ENCODE measurements around the genes CGB8, CGB7, SLC6A16 and PRRG2.

- PRO-cap, 2 experiments, result no peak in any of the 2 experiments
- RAMPAGE, long total RNA, 4 experiments, result no peak in any of the 4 experiments
These were observed 14.6 kb upstream of the DHDH start for GRCh38 chr19:48918651-48919493.

GRCh38 chr19:48988183-48988745, 4.8 kb downstream of the GYS1 start:
- PRO-cap, 2 experiments, result no peak in any of the 2 experiments
- RAMPAGE, long total RNA, 4 experiments, result start-site peak on the minus strand in 1 of 4 experiments, at chr19:48988296-48988412 at its widest, 17 reads per replicate

DNA sequence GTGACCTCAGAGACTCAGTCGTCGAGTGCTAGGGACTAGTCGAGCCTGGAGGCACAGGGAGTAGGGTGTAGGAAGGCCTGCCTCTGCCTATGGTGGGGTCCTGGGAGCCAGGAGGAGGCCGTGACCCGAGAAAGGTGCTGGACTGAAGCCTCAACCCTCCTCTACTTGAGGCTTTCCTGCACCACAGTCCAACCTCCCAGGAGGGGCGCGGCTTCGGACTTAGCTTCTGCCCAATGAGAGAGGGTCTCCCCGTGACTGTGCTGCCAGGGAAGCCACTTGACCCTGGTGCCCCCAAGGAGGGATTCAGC, at the start of gene CGB8:
CGB8 (minus strand) TSS at position 149 of the 308 bp plus-strand sequence.
- PRO-cap, 2 experiments, result no peak in any of the 2 experiments
- RAMPAGE, long total RNA, 4 experiments, result no peak in any of the 4 experiments

GRCh38 chr19:49057524-49058122, at the start of gene CGB7:
Gene CGB7 (minus strand): TSS chr19:49057749.
- PRO-cap, 2 experiments, result peak in 1 of 2 experiments; most common minus-strand start chr19:49057774 (in 1)
- RAMPAGE, long total RNA, 4 experiments, result no peak in any of the 4 experiments

DNA sequence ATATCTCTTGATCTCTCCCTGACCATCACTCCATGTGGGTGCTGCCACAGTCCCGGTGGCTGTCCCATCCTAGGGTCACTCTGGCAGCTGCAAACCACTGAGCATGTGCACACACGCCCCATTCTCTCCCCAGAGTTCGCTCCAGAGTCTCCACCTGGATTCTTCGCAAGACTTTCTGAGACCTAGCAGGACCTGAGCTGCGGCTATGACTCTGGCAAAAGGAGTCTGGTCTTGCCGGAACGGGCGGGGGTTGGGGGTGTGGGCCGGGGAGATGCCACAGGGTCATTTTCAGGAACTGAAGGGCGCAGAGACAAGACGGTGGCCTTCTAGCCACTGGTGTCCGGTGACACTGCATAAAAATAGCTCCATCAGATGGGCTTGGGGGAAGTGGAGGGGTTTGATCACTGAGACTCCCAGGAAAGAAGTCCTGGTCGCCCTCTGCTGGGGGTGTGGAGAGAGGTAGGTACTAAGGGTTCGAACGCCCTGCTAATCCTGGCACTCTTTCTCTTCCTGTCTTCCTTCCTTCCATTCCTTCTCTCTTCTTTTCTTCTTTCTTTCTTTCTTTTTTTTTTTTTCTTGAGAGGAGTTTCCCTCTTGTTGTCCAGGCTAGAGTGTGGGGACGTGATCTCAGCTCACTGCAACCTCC, 1.3 kb upstream of the KCNA7 start:
- PRO-cap, 2 experiments, result peak in 1 of 2 experiments; most common plus-strand start position 418 of the sequence (in 1); most common minus-strand start position 345 of the sequence (in 1)
- RAMPAGE, long total RNA, 4 experiments, result no peak in any of the 4 experiments

DNA sequence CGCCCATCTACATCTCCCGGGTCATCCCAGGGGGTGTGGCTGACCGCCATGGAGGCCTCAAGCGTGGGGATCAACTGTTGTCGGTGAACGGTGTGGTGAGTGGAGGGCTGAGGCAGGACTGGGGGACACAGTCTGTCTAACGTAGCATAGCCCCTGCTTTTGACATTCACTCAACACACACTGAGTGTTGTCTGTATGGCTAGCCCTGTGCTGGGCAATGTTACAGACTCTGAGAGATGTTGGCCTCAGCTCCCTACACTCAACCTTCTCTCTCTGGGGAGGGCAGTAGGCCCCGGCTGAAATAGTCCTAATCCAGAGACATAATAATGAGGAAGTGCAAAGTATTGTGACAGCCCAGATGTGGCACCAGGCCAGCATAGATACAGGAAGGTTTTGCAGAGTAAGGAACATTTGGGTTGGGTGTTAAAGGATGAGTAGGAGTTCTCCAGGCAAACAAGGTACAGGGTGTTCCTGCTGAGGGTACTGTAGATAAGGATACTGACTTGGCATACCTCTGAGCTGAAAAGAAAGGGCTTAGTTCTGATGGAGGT, 2.3 kb downstream of the LIN7B start:
- PRO-cap, 2 experiments, result no peak in any of the 2 experiments
- RAMPAGE, long total RNA, 4 experiments, result no peak in any of the 4 experiments

- PRO-cap, 2 experiments, result no peak in any of the 2 experiments
- RAMPAGE, long total RNA, 4 experiments, result no peak in any of the 4 experiments
These were observed 9.1 kb downstream of the HRC start for GRCh38 chr19:49145835-49146706.

DNA sequence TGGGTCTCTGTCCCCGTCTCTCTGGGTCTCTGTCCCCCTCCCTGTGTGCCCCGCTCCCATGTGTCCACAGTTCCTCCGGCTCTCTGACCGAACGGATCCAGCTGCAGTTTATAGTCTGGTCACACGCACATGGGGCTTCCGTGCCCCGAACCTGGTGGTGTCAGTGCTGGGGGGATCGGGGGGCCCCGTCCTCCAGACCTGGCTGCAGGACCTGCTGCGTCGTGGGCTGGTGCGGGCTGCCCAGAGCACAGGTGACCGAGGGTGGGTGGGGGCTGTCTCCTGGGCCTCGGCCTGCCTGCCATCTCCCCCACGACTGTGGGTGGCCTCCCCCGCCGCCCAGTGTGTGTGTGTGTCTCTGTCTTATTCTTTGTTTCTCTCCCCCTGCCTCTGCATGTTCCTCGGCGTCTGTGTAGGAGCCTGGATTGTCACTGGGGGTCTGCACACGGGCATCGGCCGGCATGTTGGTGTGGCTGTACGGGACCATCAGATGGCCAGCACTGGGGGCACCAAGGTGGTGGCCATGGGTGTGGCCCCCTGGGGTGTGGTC, 10.3 kb downstream of the TRPM4 start:
- PRO-cap, 2 experiments, result no peak in any of the 2 experiments
- RAMPAGE, long total RNA, 4 experiments, result no peak in any of the 4 experiments

DNA sequence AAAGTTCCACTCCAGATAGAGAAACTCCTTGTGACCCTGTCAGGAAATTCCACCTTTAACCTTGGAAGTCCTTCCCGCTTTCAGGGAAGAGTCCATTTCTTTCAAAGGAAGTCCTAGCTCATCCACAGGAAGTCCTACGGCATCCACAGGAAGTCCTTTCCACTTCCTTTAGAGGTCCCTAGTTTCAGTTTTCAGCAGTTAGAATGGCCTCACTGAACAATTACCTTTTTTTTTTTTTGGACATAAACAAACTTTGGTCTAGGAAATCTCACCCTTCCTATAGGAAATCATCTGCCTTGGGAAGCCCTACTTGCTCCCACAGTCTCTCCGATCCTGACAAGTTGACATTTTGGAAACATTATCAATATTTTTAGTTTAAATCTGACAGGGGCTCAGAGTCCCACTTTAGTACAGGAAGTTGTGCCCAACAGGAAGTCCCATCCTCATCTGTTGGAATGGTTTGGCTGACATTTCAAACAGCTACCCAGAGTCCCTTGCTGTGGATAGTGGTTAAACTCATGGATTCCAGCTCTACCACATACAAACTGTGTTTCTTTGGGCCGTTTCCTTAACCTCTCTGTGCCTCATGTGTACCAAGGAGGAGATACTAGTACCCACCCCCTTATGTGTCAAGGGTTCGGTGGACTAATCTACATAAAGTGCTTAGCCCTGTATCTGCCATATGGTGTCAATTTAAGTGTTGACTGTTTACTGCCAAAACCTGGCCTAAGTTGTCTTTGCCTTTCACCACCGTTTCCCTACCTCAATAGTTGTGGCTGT, 31.9 kb downstream of the TRPM4 start:
- PRO-cap, 2 experiments, result no peak in any of the 2 experiments
- RAMPAGE, long total RNA, 4 experiments, result no peak in any of the 4 experiments

GRCh38 chr19:49196605-49196935, 39.0 kb downstream of the TRPM4 start:
- PRO-cap, 2 experiments, result no peak in any of the 2 experiments
- RAMPAGE, long total RNA, 4 experiments, result no peak in any of the 4 experiments

- PRO-cap, 2 experiments, result no peak in any of the 2 experiments
- RAMPAGE, long total RNA, 4 experiments, result no peak in any of the 4 experiments
These were observed at the start of gene SLC6A16 for GRCh38 chr19:49325090-49325532. Gene SLC6A16 (minus strand): TSS chr19:49325191.

DNA sequence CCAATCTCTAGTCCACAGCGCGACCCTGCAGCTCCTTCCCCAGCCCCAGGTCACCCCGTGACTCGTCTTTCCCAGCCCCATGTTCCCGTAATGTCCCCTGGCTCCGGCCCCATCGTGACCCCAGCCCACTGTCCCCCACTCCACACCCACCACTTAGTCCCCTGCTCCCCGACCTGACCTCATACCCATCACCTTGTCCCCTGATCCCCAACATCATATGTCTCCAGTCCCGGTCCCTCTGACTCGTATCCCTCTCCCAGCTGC, 3.2 kb downstream of the CD37 start:
- PRO-cap, 2 experiments, result no peak in any of the 2 experiments
- RAMPAGE, long total RNA, 4 experiments, result no peak in any of the 4 experiments

GRCh38 chr19:49393912-49394445, 5.9 kb downstream of the KASH5 start:
- PRO-cap, 2 experiments, result no peak in any of the 2 experiments
- RAMPAGE, long total RNA, 4 experiments, result no peak in any of the 4 experiments

- PRO-cap, 2 experiments, result no peak in any of the 2 experiments
- RAMPAGE, long total RNA, 4 experiments, result no peak in any of the 4 experiments
These were observed 13.5 kb downstream of the PTH2 start for GRCh38 chr19:49409649-49410138.

GRCh38 chr19:49455767-49456306, 2.8 kb downstream of the ALDH16A1 start:
- PRO-cap, 2 experiments, result no peak in any of the 2 experiments
- RAMPAGE, long total RNA, 4 experiments, result no peak in any of the 4 experiments

DNA sequence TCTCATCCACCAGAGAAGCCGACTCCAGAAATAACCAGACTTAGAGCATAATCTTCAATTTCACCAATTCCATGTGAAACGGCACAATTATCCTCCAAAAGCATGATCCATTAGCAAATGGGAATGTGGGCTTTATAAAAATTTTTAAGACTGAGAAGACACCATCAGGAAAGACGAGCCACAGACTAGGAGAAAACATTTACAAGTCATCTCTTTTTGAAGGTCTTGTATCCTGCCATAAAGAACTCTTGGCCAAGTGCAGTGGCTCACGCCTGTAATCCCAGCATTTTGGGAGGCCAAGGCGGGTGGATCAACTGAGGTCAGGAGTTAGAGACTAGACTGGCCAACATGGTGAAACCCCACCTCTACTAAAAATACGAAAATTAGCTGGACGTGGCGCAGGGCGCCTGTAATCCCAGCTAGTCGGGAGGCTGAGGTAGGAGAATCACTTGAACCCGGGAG, 3.1 kb upstream of the RPS11 start:
- PRO-cap, 2 experiments, result no peak in any of the 2 experiments
- RAMPAGE, long total RNA, 4 experiments, result no peak in any of the 4 experiments

DNA sequence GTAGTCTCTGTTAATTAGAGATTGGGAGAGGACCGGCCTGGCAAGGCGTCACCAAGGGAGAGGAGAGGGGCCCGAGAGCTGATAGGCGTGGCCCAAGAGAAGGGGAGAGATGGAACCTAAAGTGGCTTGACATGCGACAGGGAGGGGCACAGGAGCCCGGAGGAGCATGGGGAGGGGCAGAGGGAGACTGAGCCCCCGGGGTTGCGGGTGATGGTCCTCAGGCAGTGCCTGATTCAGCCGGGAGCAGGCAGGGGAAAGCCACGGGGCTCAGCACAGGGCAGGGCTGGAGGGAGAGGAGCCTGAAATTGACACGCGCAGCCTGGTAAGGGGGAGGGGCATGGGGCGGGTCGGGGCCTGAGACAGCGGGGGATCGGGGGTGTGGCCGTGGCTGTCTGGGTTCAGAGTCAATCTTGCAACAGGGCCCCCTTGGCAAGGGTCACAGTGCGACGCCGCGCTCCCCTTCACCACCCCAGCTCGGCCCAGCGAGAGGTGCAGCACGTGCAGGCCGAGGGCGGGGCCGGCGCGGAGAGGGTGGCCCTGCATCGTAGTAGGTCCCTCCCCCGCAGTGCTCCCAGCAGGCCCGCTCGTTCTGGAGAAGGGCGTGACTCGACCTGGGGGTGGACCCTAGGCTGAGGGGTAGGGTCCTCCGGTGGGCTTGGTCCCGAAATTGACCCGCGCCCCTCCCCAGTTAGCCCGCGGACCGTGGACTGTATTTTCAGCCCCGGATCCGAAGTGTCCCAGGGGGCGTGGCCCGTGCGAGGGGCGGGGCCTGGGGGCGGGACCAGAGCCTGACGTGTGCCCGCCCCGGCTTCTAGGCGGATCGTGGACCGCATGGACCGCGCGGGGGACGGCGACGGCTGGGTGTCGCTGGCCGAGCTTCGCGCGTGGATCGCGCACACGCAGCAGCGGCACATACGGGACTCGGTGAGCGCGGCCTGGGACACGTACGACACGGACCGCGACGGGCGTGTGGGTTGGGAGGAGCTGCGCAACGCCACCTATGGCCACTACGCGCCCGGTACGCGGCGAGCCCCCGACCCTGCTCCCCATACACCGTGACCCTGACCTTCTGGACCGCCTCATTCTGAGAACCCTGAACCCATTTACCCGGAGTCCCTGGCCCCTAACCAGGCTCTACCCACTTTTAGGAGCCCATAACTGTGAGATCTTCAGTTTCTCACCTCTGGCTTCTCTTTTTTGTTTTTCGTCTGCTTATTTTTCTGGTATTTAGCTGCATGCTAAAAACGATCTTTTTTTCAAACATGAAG, 6.0 kb downstream of the RCN3 start:
- PRO-cap, 2 experiments, result peak in 1 of 2 experiments; most common plus-strand start position 823 of the sequence (in 1); most common minus-strand start position 702 of the sequence (in 1)
- RAMPAGE, long total RNA, 4 experiments, result no peak in any of the 4 experiments

- PRO-cap, 2 experiments, result no peak in any of the 2 experiments
- RAMPAGE, long total RNA, 4 experiments, result no peak in any of the 4 experiments
These were observed 19.0 kb downstream of the NOSIP start for GRCh38 chr19:49561383-49561719.

- PRO-cap, 2 experiments, result peak in 1 of 2 experiments; most common plus-strand start chr19:49581340 (in 1)
- RAMPAGE, long total RNA, 4 experiments, result start-site peak on the plus strand in 2 of 4 experiments, at chr19:49581300-49581404 at its widest, 11 to 16 reads per replicate
These were observed at the start of gene PRRG2 for GRCh38 chr19:49580899-49581559. Gene PRRG2 (plus strand): TSS chr19:49581316.

DNA sequence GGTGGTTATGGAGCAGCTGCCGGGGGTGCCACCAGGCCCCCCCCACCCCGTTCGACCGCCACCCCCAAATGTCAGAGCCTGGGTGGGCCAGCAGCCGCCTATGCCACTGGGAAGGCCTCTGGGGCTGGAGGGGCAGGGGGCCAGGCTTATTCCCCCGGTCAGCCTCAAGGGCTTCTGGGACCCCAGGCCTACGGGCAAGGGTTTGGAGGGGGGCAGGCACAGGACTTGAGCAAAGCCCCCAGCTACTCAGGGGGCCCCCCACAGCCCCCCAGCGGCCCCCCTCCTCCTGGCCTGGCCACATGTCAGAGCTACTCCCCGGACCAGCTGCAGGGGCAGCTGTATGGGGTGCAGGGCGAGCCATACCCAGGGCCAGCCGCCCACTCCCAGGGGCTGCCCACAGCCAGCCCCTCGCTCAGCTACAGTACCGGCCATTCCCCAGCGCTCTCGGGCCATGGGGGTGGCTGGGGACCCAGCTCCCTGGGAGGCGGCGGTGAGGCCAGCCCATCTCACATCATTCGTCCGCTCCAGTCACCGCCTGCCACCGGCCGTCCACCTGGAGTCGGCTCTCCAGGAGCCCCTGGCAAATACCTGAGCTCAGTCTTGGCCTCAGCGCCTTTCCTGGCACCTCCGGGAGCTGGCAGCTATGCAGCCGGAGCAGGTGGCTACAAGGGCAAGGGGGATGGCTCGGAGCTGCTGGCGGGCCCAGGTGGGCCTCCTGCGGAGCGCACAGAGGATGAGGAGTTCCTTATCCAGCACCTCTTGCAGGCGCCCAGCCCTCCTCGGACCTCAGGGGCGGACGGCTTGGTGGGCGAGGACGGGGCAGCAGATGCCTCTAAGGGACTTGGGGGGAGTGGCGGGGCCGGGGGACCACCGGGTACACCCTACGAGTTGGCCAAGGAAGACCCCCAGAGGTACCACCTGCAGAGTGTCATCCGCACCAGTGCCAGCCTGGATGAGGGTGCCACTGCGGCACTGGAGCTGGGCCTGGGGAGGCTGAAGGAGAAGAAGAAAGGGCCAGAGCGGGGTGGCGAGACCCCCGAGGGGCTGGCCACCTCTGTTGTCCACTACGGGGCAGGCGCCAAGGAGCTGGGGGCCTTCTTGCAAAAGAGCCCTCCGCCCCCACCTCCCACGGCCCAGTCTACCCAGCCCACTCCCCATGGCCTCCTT, 4.9 kb downstream of the PRR12 start:
- PRO-cap, 2 experiments, result no peak in any of the 2 experiments
- RAMPAGE, long total RNA, 4 experiments, result no peak in any of the 4 experiments

Data from upper lobe of left lung (tissue), 5 donors.